Bronchus fibroblast of lung (primary cell): ENCODE data around the gene RNF165.

GRCh38 chr18:44731851-44732484 is 51.3 kb downstream of the SETBP1 start:
- RAMPAGE, long total RNA = no peak

DNA sequence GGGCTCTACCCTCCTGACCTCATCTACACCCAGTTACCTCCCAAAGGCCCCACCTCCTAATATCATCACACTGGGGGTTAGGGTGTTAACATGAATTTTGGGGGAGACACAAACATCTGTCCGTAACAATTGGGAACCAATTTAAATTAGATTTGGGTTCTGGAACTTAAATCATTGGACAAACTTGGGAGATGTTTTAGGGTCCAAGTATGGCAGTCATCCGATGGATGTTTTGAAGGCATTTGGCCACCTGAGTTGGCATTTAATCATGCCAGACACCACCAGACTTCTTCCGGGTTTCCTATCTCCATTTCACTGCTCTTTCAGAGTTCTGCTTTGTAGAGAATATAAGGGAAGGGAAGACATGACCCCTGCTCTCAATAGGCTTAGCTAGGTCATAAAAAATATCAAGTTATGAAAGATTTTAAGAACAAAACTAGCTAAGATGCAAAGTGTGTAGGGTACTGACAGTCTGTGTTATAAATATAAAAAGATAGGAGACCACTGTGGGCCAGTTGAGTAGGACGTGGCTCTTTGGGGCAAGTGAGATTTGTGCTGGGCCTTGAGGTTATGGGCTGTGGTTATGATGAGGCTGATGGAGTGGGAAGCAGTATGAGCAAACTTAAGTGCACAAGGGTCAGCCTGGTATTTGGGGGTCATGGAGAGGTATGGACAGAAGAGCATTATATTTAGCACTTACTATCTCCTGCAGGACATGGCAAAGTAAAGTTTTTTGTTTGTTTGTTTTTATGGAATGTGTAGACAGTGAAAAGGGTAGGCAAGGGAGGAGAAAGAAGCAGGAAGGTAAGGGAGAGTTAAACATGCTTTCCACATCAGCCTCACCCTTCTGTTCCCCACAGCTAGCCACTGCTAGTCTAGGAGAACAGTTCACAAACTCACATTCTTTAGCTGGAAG is 70.0 kb downstream of the SETBP1 start:
- RAMPAGE, long total RNA = no peak

DNA sequence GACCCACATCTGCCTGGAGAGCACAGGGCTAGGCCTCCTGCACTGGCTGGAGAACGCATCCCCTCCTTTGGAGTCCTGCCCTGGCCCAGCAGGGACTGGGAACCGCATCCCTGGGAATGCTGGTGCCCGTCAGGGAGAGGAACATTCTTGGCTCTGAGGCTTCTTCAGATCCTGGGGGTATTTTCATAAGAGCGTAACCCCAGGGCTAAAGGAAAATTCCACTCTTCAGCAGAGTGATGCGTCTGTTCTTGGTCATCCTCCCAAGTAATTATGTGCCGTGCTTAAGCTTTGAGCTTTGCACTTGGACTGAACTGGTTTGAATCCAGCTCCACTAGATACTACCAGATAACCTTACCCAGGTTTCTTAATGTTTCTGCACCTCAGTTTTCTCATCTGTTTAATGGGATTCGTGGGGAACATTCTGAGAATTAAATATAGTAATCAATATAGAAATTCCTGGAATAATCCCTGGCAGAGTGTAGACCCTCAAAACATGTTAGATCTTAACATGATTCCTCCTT is 91.7 kb downstream of the SETBP1 start:
- RAMPAGE, long total RNA = no peak

- RAMPAGE, long total RNA = no peak
Measured at GRCh38 chr18:44952740-44953015, 272.0 kb downstream of the SETBP1 start.

GRCh38 chr18:45239030-45239357 is 376.3 kb upstream of the SLC14A2 start:
- RAMPAGE, long total RNA = no peak

DNA sequence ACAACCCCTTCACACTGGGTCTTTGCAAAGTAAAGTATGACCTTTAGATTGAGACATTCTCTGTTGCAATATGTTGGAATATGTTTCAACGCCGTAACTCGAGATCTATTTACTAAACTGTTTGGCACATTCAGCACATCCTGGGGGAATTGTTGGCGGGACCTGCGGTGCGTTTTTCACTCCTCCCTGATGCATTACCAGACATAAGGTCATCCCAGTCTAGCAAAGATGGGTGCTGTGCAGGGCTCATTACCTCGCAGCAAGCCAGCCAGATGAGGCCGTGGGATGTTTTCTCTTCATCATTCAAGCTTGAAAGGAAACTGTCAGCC is 290.5 kb upstream of the SLC14A2 start:
- RAMPAGE, long total RNA = no peak

GRCh38 chr18:45660780-45661218 is 45.5 kb downstream of the SLC14A2 start:
- RAMPAGE, long total RNA = no peak

GRCh38 chr18:45687654-45688179 is 36.3 kb upstream of the SLC14A1 start:
- RAMPAGE, long total RNA = no peak

GRCh38 chr18:45688180-45688450 is 35.9 kb upstream of the SLC14A1 start:
- RAMPAGE, long total RNA = no peak

GRCh38 chr18:45688803-45689333 is 35.1 kb upstream of the SLC14A1 start:
- RAMPAGE, long total RNA = no peak

- RAMPAGE, long total RNA = no peak
Measured at GRCh38 chr18:45849778-45850115, 24.3 kb downstream of the SIGLEC15 start.

DNA sequence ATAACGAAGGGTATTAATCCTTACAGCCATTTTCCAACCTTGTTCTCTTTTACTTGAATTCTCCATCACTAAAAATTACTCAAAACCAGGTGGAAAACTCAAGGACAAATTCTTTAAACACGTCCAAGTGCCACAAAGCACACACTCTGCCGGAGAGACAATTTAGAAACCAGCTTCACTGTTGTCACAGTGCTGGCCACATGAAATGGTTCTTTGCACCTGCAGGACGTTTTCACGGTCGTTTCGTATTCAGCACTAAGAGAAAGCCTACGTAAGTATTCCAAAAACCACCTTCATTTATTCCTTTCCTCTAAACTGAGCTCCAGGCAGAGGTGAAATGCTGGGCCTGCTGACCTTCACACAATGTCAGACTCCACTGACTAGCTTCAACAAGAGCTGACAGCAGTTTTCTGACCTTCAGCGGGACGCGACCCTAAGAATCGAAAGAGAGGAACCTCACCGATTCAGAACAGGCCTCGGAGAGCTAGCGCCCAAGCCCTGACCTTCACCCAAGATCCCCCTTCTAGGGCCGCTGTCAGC is 650 bp downstream of the ATP5F1A start:
- RAMPAGE, long total RNA = no peak

DNA sequence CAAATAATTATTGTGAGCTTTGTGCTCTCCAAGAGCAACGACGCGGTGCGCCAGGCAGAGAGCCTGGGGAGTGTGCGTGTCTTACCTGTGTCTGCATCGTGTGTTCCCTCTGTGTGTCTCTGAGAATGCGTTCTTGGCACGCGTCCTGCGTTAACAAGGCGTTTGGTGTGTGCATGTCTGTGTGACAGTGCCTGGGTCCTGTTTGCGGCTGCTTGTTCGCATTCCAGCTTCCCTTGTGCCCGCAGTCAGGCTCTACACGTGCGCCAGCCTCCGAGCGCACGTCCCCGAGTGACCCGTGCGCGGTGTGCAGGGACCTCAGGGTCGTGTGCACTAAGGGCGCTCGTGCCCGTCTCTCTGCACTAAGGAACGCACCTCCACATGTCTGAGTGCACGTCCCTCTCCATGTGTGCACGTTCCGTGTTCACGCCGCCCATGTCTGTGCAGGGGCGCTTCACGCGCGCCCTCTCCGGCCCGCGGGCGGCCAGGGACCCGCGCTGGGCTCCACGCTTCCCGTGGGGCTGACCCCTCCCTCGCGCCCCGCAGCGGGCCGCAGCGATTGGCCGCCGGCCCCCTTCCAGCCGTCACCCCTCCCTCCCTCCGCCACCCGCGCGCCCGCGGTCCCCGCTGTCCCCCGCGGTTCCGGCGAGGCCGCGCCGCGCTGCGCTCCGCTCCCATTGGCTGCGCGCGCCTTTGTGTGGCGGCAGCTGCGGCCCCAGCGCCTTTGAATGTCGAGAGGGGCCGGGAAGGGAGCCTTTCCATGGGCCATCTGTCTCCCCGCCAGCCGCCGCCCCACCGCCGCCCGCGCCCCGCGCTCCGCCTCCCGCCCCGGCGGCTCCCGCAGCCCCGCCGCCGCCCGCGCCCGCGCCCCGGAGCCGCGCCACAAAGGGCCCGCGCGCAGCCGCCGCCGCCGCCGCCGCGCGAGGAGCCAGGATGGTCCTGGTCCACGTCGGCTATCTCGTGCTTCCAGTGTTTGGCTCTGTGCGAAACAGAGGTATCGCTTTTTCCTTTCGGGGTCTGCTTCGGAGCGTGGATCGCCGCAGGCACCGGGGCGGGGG is at the start of gene RNF165:
Gene RNF165, plus strand, starts transcription at position 674 of the 1,055 bp plus-strand sequence.
- RAMPAGE, long total RNA = no peak

GRCh38 chr18:46412224-46412814 is 78.5 kb downstream of the RNF165 start:
- RAMPAGE, long total RNA = no peak

GRCh38 chr18:46422487-46422976 is 88.7 kb downstream of the RNF165 start:
- RAMPAGE, long total RNA = no peak

DNA sequence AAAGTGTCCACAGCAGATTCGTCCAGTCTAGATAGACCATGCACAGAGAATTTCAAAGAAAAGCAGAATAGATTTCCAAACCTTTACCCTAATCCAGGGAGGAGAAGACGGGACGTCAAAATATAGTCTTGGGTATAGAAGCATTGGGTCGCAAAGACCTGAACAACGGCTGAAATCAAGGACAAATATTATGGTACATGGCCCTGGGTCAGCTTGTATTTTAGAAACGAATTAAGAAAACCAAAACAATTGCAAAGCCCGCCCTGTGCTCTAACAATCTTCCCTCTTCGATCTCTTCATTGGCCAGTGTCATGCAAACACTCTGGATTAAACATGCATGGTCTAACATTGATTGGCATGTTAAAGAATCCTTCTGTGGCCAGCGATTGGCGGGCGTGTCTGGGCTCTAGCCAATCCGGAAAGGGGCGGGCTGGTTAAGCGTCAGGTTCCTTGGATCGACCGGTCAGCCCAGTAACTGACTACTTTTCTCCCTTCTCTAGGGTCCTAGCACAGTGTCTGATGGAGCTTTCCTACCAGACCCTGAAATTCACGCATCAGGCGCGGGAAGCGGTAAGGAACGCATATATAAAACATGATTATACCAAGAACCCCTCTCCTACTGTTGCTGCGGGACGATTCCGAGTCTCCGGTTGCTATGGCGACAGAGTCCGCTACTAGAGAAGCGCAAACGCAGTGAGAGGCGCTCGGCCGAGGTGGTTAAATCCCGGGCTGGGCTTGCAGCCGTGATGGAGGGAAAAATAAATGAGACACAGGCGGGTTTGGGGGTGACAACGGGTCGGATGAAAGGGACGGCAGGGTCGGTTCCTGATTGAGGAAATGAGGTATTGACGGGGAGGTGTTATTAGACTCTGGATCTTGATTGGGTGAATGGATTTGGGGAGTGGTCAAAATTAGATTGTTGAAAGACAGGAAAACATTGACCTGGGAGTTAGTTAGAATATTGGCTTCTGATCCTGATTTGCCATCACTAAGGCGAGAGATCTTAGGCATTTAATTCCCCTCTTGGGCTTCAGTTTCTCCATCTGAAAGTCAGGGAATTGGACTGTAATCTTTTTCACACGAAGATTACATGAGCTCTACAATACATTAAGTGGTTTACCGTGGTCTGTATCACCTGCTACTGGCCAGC is 29.3 kb downstream of the KATNAL2 start:
- RAMPAGE, long total RNA = no peak

DNA sequence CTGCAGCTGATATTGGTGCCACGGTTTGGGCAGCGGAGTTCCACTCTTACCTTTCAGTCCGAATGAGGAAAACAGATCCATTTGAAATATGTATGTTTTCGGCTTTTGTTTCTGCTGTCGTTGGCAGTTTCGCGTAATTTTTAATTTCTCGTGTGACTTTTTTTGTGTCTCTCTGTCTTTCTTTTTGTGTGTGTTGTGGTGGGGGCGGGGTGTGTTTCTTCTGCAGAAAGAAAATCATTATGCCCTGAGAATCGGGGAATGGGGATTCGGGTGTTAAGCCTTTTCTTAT is 4.2 kb downstream of the ELOA2 start:
- RAMPAGE, long total RNA = no peak

DNA sequence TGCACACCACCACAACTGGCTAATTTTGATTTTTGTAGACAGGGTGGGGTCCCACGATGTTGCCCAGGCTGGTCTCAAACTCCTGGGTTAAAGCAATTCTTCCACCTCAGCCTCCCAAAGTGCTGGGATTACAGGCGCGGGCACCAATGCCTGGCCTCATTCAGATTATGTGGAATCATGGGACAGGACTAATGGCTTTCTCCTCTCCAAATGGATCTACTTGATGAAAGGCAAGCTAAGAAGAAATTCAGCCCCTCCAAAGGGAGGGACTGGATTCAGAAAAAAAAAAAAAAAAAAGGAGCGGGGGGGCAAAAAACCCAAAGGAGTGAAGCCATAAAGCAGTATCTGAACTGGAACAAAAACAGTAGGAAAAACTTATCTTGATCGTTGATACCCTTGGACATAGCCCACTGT is 1.7 kb upstream of the HDHD2 start:
- RAMPAGE, long total RNA = no peak

DNA sequence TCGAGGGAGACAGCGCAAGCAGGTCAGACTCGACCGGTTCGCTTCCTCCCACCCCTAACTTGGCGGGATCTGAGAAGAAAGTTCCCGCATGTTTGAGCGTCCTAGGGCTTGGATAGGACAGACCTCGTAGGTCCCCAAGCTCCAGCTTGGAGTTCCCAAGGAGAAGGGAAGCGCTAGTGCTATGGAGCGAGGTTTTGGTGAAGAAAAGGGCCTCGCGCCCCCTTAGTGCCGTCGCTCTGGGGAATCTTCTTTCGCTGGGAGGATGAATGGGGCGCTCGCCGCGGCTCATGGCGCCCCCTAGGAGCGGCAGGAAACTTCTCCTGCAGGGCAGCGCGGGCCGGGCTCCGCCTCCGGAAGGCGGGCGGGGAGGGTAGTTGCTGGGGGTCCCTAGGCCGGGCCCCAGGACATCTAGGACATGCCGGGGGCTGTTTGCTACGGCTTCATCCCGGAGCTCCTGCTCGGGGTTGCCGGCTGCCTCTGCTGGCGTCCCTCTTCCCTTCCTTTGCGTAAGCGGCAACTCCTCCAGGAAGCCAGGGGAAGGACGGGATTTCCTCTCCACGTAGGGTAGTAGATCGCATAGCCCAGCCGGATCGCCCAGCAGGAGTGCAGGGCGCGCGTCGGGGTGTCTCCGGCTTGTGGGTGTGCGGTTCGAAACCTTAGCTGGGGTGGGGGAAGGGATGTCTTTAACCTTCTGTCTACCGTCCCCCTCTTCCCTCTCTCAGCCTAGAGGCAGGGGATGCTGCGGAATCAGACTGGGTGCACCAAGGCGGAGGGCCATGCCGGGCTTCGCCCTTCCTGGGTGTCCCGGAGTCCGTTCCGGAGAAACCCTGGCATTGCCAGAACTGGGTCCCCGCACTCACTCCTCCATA is 11.9 kb upstream of the SKOR2 start:
- RAMPAGE, long total RNA = no peak

DNA sequence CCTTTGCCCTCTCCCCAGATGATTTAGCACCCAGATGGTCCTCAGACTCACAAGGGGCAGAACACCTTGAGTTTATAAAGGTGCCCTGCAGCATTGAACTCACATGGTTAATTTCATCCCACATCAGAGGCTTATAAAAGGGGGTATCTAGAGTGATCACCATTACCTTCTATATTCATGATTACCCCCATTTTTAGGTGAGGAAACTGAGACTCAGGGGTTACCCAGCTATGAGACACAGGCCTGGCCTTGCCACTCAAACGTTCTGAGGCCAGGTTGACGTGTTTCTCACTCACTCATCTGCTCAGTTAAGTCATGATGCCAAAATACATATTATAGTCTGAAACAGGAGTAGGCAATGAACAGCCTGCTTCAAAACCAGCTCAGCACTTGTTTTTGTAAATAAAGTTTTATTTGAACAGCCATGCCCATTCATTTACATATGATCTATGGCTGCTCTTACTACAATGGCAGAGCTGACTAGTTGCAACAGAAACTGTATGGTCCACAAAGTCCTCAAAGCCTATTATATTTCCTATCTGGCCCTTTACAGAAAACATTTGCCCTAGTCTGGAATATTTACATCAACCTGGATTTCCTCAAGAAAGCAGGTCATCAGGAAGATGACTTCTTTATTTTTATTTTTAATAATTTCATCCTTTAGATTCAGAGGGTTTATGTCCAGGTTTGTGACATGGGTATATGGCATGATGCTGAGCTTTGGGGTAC is 74.1 kb upstream of the SMAD2 start:
- RAMPAGE, long total RNA = no peak